H4 (cell line): ENCODE measurements around a stretch of chr6.

DNA sequence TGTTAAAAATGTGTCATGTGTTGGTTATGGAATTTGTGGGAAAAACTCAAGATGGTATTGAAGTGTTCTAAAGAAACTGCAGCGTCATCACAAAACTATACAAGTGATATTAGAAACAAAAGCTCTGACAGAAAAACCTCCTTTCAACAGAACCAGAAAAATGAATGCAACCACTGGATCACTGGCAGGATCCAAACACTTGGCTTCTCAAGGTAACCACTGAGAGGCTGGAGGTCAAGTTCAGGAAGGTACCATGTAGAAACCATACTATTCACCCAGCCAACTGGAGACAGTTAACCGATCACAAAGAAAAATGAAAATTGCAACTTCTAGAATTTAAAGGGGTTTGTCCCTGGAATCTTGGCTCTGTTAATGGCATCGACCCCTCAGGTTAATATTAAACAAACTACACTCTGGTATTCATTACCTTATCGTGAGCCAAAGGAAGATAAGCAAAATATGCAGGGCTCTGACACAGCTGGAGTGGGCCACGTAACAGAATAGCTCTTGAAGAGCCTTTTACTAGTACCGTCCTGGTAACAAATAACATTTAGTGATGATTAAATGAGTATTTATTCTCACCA lies 20.3 kb upstream of the UTRN start:
- RAMPAGE, long total RNA, result no peak

- RAMPAGE, long total RNA, result no peak
These were observed 19.2 kb upstream of the UTRN start for GRCh38 chr6:144265929-144266437.

- RAMPAGE, long total RNA, result no peak
These were observed 1.0 kb upstream of the UTRN start for GRCh38 chr6:144284071-144284524.

DNA sequence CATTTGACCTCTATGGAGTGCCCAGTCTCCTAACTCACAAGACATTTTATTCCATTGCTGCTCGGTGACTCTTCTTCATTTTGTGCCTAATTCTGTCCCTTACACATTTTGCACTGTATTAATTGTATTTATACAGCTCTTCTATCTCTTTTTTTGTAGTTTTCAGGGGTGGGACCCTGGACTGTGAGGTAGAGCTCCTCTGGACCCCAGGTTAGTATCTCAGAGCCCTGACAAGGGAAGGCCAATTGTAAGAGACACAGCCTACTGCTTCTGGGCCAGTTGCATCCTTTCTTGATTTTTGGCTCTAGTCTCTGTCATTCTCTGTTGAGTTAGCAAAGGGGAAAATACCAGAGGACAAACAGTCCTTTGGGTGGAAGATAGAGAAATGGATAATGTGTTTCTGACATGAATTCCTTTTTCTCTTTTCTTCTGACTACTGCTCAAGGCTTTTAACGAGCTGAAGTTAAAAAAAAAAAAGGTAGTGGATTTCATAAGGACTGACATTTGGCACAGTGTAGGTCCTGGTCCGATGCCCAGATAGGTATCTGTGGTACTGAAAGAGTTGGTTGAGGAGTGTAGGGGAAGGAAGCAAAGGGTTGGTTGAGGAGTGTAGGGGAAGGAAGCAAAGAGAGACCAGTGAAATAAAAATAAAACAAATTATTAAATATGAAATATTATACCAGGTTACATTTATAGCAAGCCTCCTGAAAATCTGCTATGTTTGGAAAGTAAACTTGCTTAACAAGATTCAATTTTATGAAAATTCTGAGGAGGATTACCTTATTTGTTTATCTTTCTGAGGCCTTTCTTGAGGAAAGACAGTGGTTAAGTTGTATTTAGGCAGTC lies 11.7 kb downstream of the UTRN start:
- RAMPAGE, long total RNA, result no peak

DNA sequence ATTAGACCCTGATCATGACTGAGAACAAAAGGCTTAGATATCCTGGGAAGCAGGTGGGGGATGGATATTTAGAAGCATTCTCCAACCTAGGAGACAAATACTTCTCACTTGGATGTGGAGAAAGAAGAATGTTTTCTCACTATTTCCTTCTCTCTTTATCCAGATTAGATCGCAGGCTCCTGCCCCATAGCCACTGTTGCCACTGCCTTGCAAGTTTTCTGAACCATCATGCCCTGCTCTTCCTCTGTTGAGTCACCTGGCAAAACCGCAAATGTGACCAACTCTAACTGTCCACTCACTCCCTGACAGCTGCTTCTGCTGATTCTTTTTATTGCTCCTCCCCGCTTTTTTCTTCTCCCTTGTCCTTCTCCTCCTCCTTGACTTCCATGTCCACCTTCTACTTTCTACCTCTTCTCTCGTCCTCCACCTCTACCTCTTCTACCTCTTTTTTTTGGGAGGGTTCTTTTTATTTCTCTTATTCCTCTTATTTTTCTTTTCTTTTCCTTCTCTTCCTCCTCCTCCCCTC lies 258.2 kb downstream of the UTRN start:
- RAMPAGE, long total RNA, result no peak

- RAMPAGE, long total RNA, result no peak
These were observed 275.0 kb downstream of the UTRN start for GRCh38 chr6:144560016-144560557.

DNA sequence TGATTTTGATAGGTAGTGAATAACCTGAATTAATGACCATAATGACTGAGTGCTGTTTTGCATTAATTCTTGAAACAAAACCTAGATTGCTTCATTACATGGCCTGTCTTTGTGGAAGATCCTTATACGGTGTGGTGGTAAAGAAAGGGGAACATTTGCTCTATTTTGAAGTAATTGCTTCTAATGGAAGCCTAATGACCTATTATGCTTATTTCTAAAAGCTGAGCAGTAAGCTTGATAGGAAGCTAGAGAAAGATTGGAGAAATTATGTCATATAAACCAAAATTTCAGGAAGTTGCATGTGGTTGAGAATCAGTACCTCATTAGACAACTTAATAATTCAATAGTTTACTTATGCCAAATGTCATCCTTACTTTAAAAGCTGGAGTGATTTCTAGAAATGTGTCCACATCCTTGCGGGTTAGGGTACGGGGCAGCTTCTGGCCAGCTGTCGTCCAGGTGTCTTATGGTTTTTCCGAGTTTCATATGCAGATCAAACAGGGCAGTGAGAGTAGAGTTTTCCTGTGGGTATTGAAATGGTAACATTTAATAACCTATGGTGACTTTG lies 310.8 kb downstream of the UTRN start:
- RAMPAGE, long total RNA, result no peak

DNA sequence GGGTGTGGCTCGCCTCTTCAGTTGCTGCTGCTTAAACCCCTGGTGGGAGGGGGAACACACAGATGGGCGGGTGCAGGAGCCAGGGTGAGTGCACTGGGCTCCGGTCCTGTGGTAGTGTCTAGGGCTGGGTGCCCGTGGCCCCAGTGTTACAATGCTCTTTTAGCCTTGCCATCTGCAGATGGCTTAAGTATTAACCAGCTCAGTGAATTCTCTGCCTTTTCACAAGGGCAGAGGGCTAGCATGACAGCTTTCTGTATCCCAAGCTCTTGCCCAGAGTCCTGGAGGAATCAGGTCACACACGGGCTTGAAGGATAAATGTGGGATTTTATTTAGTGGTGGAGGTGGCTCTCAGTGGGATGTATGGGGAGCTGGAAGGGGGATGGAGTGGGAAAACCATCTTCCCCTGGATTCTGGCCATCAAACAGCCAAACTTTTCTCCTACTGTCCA lies 659.1 kb downstream of the EPM2A start:
- RAMPAGE, long total RNA, result no peak

DNA sequence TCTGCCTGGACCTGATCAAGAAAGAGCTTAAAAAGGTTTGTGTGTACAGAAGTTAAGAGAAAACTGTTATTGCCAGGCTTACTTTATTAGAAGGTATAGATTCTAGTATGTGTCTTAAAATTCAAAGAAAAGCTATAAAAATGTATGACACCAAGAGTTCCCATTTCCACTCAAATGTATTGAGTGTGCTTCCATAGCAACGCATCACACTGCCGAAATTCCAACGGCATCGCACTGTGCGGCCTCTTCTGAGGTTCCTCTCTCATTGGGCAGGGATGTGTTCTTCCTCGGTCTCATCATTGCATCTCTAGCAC lies 171.4 kb downstream of the ADGB start:
- RAMPAGE, long total RNA, result no peak

DNA sequence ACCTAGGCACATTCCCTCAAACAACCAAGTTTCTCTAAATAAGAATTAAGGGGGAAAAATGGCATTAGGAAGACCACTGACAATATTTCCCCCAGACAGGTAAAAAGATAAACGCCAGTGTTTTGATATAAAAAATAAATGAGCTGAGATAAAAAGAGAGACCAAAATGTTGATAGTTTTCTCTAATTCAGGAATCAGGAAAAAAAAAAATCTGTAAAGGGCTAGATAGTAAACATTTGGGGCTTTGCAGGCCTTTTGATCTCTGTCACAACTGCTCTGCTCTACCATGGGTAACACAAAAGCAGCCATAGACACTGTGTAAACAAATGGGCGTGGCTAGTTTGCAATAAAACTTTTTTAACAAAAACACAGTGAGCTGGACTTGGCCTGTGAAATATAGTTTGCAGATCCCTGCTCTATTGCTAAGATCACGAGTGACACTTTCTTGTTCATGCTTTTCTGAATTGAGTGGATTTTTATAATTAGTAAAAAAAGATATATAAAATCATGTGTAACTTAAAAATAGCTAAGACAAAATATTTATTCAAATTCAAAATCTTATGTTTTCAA lies 219.1 kb upstream of the STXBP5 start:
- RAMPAGE, long total RNA, result no peak

DNA sequence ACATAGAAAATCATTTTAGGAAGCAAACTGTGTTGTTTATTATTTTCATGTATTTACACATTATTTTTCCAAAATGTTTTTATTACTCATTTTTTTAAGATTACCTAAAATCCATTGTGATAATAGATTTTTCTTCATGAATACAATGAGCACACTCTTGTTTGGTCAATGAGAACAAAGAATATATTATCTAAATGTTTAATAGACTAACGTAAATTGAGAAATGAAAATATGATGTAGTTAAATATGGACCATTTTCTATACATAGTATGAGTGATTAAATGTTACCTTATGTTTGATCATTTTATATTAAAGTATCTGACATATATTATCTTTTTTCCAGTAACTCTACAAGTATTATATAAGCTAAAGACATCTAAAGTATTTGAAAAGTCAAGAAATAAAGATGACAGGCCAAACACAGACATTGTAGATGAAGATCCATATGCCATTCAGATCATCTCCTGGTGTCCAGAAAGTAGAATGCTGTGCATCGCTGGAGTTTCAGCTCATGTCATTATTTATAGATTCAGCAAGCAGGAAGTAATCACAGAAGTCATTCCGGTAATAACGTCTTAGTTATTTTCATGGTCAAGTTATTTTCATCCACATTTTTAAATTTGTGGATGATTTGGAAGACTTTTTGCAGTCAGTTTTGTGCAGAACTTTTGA lies 111.1 kb downstream of the STXBP5 start:
- RAMPAGE, long total RNA, result no peak

DNA sequence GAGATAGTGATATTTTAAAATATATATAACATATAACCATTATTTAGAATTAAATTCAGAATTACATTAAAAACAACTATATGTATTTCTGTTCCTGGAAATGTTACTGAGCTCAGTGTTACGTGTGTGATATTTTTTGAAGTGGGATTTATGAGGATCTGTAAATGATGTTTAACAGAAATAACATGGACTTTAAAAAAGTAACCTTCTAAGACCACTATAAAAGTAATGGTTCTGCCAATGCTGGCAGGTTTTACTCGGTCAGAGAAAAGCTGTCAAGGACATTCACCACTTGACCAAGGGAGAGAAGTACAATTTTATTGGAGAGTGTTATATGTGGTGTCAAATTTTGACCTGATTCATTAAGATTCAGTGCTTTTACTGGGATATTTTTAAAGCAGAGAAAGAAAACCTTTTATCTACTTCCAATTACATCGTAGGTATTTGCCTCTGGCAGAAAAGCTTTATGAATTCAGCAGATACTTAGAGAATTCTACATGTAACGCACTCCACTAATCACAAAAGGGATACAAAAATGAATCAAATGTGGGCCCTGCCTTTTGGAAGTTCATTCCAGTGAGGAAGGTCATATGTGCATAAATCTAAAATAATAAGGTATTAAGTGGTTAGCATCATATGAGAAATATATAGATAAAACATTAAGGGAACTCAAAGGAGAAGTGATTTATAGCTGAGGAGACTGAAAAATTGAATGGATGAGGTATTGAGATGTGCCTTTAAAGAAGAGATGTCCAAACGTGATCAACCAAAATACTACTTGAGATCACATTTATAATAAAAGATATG lies 133.7 kb downstream of the STXBP5 start:
- RAMPAGE, long total RNA, result no peak

- RAMPAGE, long total RNA, result no peak
These were observed 121.6 kb upstream of the SAMD5 start for GRCh38 chr6:147386742-147387508.

DNA sequence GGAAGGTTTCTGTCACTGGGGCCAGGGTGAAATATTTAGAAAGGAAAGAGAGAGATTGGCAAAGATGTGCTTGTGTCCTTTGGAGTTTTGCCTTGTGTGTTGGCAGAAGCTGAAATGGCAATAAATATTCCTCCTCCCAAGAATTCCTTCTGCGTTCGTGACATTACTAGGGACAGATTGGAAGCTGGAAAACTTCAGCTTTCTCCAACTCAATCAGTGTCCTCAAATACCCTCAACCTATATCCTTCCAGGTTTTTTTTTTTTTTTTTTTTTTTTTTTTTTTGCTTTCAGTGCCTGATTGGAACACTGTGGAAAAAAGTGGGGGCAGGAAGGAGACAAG lies 6.4 kb downstream of the SAMD5 start:
- RAMPAGE, long total RNA, result no peak

DNA sequence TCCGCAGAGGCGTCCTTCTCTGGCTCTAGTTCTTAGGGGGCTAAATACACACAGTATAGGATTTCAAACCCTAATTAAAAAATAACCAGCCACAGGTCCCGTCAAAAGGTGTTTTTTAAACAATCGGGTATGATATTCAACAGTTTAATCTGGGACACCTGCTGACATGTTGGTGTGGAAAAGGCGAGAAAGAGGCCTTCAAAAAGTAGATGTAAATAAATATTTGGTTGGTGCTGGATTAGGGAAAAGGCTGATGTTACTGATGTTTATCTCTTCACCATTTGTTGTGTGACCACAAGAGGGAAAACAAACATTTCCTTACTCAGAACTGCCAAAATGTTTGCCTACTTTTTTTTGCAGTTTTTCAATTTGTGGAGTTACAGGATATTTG lies 679 bp downstream of the SASH1 start:
- RAMPAGE, long total RNA, result no peak

GRCh38 chr6:148432384-148432949 lies 89.8 kb downstream of the SASH1 start:
- RAMPAGE, long total RNA, result no peak

- RAMPAGE, long total RNA, result no peak
These were observed 98.7 kb downstream of the SASH1 start for GRCh38 chr6:148441095-148441931.

DNA sequence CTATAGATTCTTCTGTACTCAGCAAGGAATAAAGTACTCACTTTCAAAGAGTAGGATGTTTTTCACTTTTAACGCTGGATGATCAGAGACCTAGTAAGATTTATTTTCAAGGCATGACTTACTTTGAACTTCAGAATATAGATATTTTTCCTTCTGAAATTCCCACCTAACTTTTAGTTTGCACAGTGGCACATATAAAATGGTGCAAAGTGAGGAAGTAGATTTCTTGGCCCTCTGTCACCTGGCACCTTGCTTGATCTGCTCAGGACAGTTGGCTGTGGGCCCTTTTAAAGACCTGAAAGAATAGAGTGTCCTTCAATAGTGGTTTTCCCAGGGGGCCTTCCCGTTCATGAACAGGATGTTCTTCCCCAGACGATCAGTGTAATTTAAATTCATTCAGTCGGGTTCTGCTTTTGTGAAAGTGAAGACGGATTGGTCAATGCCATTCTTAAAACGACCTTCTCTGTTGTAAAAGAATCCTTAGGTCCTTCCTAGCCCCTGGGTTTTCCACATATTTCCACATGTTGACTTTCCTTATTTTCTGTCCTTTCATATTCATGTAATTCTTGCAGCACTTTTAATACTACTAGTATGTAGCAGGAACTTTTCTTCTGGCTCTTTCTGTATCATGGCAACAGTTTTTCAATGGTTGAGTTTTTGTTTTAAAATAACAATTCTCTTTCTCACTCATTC lies 178.5 kb downstream of the SASH1 start:
- RAMPAGE, long total RNA, result no peak

DNA sequence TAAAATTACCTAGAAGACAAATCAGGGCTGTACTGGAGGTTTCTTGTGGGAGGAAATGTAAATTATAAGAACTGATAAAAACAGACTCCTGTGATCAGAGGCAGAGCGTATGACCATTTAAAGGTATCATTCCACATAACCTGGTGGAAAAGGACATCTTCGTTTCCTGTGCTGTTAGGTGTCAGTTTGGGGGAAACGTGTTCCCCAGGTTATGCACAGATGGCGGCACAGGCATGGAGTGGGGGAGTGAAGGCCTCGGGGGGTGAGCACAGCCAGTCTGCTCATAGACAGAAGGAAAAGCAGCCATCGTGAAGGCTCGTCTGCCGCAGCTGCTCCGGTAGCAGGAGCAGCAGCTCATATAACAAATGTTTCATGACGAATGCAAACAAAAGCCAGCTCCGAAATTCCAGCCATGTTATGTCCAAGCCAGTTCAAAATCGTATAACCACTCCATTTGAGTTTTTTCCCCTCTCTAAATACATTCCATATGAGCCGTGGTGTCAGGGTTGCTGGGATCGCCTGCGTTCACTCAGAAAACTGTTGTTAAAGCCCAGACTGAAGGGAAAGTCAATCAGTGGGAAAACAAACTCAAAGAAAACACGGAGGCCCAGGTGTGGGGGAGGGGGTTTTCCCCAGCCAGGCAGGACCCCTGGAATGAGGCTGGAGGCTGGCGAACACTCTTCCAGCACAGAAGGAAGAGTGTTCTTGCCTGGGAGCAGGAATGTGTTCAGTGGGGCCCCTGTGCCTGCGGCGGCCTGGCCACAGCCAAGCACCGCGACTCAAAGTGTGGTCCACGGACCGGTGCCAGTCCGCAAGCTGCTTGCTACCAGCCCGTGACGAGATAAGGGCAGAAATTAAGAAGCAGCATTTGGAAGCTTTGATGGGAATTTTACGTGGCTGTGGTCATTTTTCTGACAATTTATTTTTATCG lies 280.4 kb upstream of the TAB2 start:
- RAMPAGE, long total RNA, result no peak

DNA sequence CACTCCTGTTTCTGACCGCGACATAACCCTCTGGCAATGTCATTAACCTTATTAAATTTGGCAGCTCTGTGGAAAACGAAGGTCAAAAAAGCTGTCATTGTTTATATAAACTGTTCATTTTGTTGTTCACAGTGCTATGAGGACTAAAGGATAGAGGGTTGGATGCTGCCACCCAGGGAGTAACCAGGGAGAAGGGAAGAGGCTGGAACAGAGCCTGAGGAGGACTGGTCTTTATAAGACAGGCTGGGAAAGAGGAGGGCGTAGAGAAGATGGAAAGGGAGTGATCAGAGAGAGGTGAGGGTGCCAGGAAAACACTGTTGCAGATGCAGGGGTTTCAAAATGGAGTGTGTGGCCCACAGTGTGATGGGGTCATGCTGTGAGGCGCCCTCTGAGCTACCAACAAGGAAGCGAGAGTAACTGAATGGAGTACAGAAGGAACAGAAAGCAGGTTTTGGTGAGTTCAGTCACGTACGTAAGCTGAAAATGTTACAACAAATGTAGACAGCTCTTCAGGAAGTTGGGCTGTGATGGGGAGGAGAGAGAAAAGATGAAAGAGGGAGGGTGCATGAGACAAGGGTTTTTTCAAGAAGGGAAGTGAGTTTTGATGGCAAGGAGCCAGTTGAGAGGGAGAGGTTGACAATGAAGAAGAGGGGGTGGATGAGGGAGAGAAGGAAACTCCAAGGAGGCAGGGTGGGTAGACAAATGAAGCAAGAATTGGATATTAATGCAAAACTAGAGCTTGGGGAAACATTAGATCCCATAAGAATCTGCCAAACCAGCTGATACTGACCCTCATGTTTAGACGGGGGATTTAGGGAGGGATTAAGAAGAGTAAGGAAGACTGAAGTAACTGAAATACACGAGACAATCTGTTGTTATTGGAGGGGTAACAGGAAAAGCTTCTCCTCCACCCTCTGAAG lies 251.5 kb upstream of the TAB2 start:
- RAMPAGE, long total RNA, result no peak